SUDHL5 (cell line): Measurements from ENCODE around the genes ANKDD1B and SV2C.

GRCh38 chr5:75399968-75400410 lies 63.0 kb downstream of the HMGCR start:
- PRO-cap = no peak

- PRO-cap = no peak
Observed at GRCh38 chr5:75405246-75405847, 68.3 kb downstream of the HMGCR start.

GRCh38 chr5:75426197-75426795 lies 85.1 kb downstream of the CERT1 start:
- PRO-cap = no peak

DNA sequence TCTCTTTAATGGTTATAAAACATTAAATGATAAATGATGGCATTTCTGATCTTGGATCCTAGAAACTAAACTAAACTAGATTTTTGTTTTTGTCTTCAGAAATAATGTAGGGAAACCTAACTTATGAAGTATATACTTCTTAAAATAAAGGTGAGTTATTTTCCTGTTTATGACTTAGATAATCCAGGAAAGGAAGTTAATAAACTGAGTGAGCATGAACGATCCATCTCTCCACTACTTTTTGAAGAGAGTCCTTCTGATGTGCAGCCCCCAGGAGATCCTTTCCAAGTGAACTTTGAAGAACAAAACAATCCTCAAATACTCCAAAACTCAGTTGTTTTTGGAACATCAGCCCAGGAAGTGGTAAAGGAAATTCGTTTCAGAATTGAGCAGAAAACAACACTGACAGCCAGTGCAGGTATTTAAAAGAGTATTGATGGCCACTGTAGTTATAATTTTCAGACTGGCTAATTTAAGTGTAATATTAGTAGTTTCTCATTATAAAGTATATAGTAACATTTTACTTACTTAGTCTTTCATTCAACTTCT lies 30.1 kb upstream of the ANKDD1B start:
- PRO-cap = no peak

GRCh38 chr5:75611262-75612058 lies at the start of gene ANKDD1B:
Gene ANKDD1B, plus strand, starts transcription at chr5:75611453.
- PRO-cap = no peak

DNA sequence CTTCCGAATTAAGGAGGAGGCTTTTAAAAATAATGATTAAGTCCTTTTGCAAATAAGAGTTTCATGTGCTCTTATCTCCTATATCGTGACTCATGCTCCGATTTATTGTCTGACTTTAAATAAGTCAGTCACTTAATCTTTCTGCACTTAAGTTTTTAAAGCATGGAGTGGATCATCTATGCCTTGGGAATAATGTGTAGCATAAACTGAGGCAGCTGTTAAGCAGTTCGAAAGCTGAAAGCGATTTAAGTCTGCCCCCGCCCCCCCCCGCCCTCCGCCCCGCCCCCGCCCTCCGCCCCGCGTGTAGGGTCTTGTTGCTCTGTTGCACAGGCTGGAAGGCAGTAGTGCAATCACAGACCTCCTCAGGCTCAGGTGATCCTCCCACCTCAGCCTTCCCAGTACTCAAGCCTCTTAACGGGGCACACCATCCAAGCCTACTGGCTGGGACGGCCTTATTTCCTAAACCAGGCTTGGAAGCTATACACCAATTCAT lies 852 bp downstream of the ANKDD1B start:
- PRO-cap = no peak

- PRO-cap = no peak
Observed at GRCh38 chr5:76083153-76083542, at the start of gene SV2C. Gene SV2C, plus strand, starts transcription at chr5:76083383.

- PRO-cap = no peak
Observed at GRCh38 chr5:76220780-76221250, 137.6 kb downstream of the SV2C start.

- PRO-cap = no peak
Observed at GRCh38 chr5:76273561-76273942, 129.5 kb upstream of the IQGAP2 start.

GRCh38 chr5:76404821-76405124 lies 1.7 kb downstream of the IQGAP2 start:
- PRO-cap = no peak

GRCh38 chr5:76483551-76484373 lies 80.7 kb downstream of the IQGAP2 start:
- PRO-cap = no peak

- PRO-cap = no peak
Observed at GRCh38 chr5:76521146-76521836, 101.9 kb downstream of the F2RL2 start.

DNA sequence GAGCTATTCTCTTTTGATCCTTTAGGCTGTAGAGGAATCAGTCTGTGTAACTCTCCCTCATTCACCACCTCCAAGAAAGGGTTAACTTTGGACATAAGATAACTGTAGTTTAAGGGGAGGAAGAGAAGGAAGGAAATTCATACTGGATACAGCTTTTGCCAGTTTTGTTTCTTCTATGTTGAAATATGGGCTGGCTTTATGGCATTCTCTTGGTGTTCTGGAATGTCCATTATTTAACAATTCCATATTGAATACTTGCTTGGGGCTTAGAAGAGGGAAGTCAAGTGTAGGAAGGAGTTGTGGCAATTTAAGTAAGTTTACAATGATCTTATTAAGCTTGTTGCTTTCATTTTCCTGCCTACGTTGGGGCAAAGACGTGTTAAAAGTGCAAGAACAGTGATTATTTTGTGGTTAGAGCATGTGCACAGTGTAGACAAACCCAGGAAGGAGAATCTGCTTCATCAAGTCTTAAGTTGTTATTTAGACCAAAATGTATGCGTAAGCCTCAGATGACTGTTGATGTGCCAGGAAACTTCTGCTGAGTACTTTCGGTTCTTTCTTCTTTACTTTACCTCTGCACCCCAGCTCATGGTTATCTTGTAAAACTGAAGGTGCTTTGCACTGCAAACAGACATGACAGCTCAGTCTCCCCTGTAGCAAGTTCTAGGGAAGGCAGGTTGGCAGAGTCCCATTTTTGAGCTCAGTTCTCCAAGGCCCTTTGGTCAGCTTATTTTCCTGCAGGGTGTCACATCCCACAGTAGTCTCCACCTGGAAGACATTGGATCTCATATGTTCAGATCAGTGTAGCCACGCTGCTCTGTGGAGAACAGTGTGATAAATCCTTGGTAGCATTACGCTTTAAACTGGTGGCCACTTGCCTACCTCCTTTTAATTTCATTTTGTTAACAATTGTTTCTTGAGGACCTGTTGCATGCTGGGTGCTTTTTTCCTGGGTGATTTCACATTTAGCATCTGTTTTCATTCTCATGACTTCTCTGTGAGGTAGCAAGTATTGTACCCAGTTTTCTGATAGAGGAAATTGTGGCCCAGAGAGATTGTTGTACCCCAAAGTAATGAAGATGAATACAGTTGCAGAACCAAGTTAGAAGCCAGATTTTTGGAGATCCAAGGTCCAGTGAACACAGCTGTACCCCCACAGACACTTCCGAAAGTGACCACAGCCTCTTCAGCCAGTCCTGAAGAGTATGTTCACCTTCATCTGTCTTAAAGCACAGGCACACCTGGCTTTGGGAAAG lies 75.6 kb downstream of the F2RL2 start:
- PRO-cap = no peak

DNA sequence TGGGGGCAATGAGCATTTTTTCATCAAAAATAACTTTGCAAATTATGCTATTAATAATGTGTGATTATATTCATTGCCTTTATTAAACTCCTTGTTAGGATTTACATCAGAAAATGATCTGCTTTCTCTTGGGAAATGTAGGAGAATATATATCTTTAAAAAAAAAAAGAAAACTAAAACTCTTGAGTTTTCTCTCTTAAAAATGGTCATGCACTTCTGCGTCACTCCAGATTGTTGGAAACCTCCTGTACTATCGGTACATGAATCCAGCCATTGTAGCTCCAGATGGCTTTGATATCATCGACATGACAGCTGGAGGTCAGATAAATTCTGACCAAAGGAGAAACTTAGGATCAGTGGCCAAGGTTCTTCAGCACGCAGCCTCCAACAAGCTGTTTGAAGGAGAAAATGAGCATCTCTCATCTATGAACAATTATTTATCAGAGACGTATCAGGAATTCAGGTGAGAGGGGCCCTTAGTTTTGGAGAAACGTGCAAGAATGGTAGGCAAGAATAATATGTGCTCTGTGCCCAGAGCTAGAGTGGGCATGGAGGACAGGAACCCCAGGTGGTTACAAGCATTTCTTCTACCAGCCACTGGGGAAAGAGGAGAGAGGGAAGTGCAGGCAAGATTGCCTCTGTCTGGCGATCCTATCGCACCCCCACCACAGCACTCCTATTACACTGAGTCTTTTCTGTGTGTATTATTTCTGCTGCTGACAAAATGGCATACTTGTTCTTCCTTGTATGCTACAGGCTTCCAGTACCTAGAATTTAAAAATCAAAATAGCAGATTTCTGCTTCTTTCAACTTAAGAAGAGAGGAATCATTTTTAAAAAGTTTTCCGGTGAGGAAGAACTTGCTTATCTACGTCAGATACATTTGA lies 41.4 kb upstream of the F2R start:
- PRO-cap = no peak

DNA sequence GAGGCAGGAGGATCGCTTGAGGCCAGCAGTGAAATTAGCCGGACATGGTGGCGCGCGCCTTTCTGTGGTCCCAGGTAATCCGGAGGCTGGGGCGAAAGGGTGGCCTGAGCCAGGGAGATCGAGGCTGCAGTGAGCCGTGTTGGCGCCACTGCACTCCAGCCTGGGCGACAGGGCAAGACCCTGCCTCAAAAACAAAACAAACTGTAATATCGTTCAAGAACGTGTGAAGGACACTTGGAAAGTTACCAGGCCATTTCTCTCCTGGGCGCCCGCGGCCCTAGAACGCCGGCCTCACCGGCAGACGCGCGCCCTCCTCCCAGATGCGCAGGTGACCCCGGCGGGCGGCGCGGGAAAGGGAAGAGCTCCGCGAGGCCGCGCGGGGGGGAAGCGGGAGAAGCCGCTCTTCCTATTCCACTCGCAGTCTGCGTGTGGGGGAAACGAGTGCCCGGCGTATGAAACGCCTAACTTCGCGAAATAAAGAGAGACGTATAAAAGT lies 848 bp upstream of the F2R start:
- PRO-cap = no peak

- PRO-cap = no peak
Observed at GRCh38 chr5:76732476-76732903, 16.6 kb downstream of the F2R start.

DNA sequence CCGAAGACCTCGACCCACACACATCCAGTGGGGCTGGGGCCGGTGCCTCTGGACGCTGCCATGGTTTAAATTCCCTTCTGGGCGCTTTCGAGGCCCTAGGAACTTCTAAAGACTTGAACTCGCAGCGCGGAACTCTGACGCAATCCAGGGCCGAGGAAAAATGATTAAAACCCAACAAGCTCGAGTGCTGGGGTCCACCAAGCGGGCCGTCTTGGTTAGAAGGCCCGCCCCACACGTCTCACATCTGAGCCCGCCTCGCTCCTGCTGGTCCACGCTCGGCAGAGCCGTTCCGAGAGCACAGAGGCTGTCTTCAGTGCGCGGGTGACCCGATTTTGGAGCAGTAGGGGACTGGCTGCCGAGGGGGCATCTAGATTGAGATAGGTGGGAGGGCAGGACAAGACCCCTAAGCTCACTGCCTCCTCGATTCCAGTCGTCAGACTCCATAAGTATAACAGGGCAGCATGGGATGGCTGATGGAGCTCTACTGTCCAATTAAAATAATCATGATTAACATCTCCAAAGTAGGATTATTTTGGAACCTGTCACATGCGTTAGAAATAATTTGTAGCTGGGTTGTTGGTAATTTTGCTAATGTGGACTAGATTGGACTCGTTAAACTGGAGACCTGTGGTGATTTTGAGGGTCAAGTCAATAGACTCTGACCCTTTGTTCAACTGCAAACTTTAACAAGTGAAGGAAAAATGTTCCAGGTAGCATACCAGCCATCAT lies 1.7 kb downstream of the CRHBP start:
- PRO-cap = no peak

DNA sequence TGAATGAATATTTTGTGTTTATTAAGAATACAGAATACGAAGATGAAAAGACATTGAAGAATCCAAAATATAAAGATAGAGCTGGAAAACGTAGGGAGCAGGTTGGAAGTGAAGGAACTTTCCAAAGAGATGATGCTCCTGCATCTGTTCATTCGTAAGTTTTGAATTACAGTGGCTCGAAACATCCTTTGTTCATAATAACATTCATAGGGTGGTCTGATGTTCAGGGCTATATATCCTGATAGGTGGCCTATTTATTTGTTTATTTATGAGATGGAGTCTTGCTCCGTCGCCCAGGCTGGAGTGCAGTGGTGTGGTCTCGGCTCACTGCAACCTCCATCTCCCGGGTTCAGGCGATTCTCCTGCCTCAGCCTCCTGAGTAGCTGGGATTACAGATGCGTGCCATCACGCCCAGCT lies 27.5 kb downstream of the ZBED3 start:
- PRO-cap = no peak

DNA sequence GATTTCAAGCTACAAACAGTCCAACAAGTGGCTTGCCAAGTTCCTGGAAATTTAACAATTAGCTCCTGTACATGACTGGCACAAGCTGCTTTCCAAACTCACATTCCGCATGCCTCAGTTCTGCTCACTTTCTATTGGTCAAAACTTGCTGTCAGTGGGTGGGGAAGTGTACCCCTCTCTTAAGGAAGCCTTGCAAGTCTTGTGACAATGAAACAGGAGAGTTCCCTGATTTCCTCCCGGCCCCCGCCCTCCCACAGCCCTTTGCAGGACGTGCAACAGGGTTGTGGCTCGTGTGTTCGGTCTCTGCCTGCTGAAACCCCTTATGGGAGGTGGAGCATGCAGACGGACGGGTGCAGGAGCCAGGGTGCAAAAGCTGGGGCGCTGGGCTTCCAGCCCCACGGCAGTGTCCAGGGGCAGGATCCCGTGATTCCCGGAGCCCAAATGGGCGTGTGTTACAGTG lies 798 bp upstream of the ZBED3 start:
- PRO-cap = no peak

DNA sequence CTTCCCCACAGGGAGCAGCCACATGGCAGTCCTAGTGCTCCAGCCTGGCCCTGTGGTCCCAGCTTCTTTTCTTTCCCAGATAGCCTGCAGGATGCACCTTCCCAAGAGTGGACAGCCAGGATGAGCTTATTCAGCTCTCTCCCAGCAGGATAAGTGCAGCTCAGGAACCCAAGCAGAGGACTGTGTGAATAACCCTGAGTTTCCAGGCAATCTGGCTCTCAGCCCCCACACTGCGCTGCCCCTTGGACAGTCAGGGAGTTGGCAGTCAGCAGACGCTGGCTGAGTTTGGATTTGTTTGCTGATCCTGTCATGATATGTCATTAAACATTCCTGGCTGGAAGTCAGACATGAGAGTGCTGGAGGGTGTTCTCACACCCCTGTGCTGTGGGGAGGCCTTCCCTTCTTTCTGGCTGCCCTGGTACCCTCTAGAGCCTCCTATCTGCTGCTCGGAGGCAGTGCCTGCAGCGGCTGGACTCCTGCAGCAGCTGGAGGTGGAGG lies 71.7 kb downstream of the PDE8B start:
- PRO-cap = no peak